ENCODE measurements around the genes H3-7, FAM72C and CHD1L.

DNA sequence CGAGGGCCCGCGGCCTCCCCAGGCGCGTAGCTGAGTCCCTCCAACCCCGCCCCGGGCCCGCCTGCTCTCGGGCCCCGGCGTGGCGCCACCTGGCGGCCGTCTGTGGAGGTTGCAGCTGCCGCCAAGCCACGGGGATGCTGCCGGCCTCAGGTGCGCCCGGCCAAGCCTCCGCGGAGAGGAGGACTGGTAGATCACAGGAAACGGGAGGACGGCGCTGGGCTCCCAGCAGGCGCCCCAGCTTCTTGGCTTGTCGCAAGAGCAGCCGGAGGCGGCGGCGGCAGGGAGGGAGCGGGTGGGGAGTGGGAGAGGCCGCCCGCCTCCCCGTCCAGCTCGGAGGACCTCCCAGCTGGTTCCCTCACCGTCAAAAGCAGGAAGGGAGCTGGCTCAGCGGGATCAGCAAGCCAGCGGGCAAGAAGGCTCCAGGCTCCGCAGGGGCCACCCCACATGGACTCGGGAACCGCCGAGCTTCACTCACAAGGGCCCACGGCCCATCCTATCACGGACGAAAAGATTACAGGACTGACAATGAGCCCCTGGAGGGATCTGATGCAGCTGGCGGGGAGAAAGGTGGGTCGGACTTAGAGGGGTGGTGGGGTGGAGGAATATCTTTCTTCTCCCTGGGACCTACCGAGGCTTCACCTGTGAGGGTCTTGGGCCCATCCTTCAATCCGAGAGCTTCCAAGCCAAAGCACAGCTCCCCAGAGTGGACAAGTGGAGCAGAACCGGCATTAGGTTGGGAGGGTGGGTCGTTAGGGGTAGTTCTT, 86.4 kb downstream of the FAM72B start:
- PRO-cap, result bidirectional peak, plus-strand start at position 149 of the sequence, minus-strand start at position 69 of the sequence

DNA sequence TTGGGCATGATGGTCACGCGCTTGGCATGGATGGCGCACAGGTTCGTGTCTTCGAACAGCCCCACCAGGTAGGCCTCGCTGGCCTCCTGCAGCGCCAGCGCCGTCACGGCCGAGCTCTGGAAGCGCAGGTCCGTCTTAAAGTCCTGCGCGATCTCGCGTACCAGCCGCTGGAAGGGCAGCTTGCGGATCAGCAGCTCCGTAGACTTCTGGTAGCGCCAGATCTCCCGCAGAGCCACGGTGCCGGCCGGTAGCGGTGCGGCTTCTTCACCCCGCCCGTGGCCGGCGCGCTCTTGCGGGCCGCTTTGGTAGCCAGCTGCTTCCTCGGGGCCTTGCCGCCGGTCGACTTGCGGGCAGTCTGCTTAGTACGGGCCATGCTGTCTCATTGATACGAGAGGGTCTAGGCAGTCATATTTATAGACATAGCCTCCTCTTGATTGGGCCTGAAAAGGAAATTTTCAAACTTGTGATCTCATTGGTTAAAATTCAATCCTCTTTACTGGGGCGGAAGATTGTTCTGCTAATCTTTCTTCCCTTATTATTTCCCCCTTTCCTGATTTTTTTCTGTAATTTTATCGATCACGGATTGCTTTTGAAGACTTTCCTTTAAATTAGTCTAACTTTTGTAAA, 65.8 kb downstream of the FAM72B start:
- PRO-cap, result no peak

GRCh38 chr1:121516333-121516917, 331.6 kb downstream of the SRGAP2C start:
- PRO-cap, result no peak

DNA sequence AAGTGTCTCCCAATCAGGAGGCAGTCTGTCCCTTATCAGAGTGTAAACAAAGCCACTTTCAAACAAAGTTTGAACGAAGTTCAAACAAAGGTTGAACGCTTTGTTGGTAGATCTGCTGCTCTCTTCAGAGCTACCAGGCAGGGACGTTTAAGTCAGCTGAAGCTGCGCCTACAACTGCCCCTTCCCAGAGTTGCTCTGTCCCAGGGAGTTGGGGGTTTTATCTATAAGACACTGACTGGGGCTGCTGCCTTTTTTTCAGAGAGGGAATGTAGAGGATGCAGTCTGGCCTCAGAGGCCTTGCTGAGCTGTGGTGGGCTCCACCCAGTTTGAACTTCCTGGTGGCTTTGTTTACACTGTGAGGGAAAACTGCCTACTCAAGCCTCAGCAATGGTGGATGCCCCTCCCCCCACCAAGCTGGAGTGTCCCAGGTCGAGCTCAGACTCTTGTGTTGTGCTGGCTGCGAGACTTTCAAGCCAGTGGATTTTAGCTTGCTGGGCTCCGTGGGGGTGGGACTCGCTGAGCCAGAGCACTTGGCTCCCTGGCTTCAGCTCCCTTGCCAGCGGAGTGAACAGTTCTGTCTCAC, 401.9 kb downstream of the SRGAP2C start:
- PRO-cap, result no peak

DNA sequence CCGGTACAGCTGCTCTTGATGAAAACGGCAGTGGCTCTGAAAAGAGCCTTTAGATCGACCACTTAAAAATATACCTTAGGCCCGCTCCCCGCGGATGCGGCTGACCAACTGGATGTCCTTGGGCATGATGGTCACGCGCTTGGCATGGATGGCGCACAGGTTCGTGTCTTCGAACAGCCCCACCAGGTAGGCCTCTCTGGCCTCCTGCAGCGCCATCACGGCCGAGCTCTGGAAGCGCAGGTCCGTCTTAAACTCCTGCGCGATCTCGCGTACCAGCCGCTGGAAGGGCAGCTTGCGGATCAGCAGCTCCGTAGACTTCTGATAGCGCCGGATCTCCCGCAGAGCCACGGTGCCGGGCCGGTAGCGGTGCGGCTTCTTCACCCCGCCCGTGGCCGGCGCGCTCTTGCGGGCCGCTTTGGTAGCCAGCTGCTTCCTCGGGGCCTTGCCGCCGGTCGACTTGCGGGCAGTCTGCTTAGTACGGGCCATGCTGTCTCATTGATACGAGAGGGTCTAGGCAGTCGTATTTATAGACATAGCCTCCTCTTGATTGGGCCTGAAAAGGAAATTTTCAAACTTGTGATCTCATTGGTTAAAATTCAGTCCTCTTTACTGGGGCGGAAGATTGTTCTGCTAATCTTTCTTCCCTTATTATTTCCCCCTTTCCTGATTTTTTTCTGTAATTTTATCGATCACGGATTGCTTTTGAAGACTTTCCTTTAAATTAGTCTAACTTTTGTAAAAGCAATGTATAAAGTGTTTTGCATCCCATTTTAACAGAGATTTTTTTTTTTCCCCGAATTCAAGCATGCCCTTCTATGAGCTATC, at the start of gene H3-7:
TSS of gene H3-7 (minus strand) at position 497 of the 825 bp plus-strand sequence.
- PRO-cap, result unidirectional peak, minus-strand start at position 206 of the sequence

- PRO-cap, result no peak
Observed at GRCh38 chr1:143971717-143972409, at the start of gene FAM72C. FAM72C (minus strand) TSS chr1:143971986.

DNA sequence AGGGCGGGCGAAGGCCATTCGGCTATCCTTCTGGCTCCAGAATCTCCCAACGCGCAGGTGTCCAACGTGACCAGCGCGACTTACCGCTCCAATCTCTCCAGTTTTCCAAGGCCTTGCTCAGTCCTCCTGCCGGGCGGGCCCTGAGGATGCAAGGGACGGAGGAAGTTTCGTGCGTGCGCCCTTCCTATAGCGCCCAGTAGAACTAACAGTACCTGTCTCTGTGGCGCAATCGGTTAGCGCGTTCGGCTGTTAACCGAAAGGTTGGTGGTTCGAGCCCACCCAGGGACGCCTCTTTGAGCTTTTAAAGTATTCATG, 45.5 kb upstream of the PPIAL4D start:
- PRO-cap, result no peak

DNA sequence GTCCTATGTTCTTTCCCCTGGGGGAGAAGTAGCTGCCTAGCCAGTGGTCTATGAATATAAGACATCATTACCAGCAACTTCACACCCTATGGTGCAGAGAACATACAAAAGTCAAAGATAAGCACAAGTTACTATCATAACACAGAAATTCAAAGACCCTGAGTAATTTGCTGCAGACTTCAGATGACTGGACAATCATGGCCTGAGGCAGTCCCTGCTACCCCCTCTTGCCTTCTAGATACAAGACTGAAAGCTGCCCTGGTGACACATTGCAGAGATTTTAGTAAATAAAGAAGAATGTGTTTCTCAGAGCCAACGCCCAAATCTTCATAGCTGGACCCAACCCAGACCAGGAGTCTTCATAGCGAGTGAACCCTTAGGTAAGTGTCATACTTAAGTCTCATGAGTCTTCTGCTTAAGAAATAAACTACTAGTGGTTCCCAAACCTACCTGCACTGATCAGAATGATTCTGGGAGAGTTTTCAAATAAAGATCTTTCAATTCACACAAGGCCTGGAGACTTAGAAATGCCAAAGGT, 885 bp downstream of the PDZK1 start:
- PRO-cap, result no peak

GRCh38 chr1:145782387-145782880, 41.5 kb downstream of the RNF115 start:
- PRO-cap, result no peak

DNA sequence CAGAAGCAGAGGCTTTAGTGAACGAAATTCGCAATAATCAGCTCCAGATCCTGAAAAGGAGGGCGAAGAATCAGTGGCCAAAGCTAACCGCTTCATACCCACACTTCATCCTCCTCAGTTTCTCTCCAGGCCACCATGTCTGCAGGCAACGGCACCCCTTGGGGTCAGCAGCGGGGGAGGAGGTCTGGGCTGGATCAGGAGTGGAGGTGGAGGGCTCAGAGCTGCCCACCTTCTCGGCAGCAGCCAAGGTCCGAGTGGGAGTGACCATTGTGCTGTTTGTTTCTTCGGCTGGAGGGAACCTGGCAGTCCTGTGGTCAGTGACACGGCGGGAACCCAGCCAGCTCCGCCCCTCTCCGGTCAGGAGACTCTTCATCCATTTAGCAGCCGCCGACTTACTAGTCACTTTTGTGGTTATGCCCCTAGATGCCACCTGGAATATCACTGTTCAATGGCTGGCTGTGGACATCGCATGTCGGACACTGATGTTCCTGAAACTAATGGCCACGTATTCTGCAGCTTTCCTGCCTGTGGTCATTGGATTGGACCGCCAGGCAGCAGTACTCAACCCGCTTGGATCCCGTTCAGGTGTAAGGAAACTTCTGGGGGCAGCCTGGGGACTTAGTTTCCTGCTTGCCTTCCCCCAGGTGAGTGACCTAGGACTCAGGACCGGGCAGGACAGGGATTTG, 883 bp upstream of the PEX11B start:
- PRO-cap, result bidirectional peak, plus-strand start at position 441 of the sequence, minus-strand start at position 301 of the sequence

DNA sequence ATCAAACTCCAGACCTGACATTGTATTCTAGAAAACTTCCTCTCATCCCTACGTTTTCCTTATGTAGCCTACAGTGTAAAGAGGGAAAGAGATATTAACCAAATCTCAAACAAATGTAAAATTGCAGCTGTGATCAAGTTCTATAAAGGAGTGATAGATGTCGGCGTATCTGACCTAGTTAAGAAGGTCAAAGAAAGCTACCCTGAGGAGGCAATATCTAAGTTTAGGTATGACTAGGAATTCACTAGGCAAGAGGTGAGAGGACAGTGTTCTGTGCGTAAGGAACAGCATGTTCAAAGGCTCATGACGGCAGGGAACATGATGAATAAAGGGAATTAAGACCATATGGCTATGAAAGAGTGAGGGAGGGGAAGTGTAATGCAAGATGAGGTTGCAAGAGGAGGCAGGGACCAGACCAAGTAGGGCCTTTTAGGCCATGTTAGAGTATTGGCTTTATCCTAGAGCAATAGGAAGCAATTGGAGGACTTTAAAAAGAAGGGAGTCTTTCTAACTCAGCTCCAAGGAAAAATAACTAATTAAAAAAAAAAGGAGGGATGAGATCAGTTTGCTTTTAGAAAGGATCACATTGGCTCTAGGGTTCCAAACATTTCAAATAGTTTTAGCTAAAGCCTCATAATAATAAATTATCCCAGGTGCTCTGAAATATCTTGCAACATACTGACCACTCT, 8.5 kb downstream of the LIX1L start:
- PRO-cap, result no peak

GRCh38 chr1:145960035-145961023, 2.5 kb upstream of the LIX1L start:
- PRO-cap, result no peak

DNA sequence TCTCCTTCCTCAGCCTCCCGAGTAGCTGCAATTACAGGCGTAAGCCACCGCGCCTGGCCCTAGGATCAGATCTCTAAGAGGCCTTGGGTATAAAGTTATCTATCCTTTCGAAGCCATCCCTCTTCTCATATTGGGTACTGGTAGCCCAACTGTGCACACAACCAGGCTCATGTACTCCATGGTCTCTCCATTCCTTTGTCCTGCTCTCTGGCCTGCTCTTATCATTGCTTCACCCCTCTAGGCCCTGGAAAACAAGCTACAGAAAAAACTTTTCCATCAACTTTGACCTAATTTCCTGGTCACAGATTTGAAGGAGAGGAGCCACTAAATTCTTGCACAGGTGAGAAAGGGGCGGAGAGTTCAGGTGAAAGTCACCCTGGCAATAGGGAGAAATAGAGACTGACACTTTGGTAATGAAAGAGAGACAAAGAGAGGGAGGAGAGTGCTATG, 6.1 kb downstream of the TXNIP start:
- PRO-cap, result no peak

GRCh38 chr1:145993334-145993937, 2.9 kb downstream of the TXNIP start:
- PRO-cap, result no peak

GRCh38 chr1:147156975-147157852, 15.1 kb downstream of the PRKAB2 start:
- PRO-cap, result no peak

DNA sequence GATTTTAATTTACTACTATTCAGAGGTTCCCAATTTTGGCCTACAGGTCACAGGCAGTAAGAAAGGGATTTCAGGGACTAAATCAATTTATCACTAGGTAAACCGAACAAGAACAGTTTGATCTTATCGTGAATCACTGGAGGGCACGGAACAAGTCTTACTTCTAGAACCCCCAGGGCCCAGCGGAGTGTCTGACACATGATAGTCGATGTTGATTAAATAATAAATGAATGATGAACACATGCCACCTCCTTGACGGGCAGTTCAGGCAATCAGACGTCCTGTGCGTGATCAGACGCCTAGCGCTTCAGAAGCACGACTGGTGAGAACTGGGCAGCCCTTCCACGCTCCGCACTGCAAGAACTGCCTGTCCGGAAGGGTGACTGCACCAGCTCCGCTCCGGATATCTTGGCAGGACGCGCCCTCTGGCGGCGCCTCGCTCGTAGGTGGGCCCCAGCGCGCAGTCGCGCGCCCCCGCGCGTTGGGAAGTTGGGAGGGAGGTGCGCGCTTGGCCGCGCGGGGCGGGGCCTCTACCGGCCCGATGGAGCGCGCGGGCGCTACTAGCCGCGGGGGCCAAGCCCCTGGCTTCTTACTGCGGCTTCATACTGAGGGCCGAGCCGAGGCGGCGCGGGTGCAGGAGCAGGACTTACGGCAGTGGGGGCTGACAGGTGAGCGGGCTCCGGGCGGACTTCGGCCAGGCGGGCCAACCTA, at the start of gene CHD1L:
TSS of gene CHD1L (plus strand) at position 522 of the 711 bp plus-strand sequence.
- PRO-cap, result bidirectional peak, plus-strand start at position 541 of the sequence, minus-strand start at position 365 of the sequence

GRCh38 chr1:147504532-147505418, 36.5 kb upstream of the BCL9 start:
- PRO-cap, result no peak

GRCh38 chr1:147516173-147516795, 25.0 kb upstream of the BCL9 start:
- PRO-cap, result no peak

DNA sequence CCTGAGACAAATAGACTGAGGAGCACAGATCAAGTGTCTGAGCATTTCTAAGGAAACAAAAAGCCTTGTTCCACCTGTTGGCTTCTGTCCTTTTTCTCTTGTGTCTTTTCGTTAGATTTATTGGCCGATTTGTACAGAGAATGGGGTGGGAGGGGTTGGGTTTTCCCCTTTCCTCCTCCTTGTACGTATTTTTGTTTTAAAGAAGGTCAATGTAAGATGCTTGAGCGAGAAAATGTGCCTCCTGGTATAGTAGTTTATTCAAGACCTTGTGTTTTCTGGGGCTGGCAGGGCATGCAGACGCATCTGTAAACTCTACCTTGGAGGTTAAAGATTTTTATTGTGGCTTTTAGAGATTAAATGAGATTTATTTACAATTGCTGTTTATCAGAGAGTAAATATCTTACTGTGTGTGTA, 1.3 kb downstream of the BCL9 start:
- PRO-cap, result no peak

GRCh38 chr1:147599337-147599761, 58.0 kb downstream of the BCL9 start:
- PRO-cap, result bidirectional peak, plus-strand start at chr1:147599826, minus-strand start at chr1:147599629

All from Calu3 (cell line).